SJSA1 (cell line): Measurements from ENCODE around the gene AKT1S1.

DNA sequence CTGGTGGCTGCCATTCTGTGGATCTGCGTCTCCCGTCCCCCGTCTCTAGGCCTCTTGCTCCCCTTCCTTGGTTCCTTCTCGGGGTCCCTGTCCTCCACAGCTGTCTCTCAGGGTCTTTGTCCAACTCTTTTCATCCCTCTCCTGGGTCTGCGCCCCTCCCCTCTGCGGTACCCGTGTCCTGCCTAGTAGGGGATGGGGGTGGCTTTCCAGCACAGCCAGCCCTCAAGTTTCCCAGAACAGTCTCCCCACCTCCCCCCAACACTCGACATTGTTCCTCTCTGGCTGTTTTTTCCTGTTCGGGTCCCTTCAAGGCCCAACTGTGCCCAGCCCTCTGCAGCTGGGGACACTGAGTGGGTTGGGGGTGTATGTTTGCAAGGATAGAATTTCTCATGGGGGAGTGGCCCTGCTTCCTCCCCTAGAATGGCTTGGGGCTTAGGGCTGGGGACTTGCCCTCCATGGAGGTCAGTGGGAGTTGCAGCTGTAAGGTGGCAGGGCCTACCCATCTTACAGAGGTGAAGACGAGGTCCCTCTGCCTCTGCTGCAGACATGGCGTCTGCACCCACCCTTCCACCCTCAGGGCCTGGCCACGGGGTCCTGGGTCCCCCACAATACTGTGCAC lies 739 bp upstream of the ADM5 start:
- RAMPAGE, long total RNA, result no peak

- RAMPAGE, long total RNA, result no peak
Observed at GRCh38 chr19:49779787-49780590, 13.2 kb downstream of the AP2A1 start.

- RAMPAGE, long total RNA, result no peak
Observed at GRCh38 chr19:49790601-49791420, 22.3 kb downstream of the FUZ start.

GRCh38 chr19:49809822-49810121 lies 3.3 kb downstream of the FUZ start:
- RAMPAGE, long total RNA, result no peak

- RAMPAGE, long total RNA, result no peak
Observed at GRCh38 chr19:49854243-49854860, 13.0 kb downstream of the PNKP start.

- RAMPAGE, long total RNA, result no peak
Observed at GRCh38 chr19:49877222-49877584, at the start of gene AKT1S1. Gene AKT1S1 (minus strand): TSS chr19:49877355.

DNA sequence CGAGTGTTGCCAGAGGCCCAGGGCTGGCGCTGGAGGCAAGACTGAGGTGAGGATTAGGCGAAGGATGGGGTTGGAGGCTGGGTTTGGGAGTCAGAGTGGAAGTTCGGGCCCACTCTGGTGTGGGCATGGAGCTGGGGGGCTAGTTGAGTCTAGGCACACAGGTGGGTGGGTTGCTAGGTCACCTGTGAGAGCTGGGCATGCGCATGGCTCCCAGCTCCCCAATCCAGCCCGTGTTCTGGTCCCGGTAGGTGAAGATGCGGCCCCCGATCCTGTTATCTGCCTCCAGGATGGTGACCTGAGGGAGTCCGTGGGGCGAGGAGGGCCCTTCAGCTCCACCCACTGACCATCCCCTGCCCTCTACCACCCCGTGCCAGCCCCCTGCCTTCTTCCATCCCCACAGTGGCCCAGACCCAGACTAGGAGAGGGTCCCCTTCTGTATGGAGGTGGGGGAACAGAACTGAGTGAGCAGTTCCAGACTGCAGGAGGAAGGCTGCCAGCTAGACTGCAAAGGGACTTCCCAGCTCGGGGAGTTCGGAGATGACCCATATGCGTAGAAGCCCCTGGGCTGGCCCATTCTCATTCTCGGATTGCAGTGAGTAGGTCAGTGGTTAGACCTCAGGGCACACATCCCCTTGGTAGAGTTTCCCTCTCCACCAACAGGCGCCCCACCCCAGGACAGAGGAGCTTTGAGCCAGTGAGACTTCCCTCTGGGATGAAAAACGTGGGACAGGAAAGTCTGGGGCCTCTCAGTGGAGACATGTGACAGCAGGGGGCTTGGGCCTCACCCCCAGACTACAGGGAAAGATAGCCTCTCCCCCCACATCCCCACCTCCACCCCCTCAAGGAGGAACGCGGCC lies 1.6 kb downstream of the IL4I1 start:
- RAMPAGE, long total RNA, result no peak

- RAMPAGE, long total RNA, result no peak
Observed at GRCh38 chr19:49954016-49954772, 6.8 kb downstream of the SIGLEC11 start.

DNA sequence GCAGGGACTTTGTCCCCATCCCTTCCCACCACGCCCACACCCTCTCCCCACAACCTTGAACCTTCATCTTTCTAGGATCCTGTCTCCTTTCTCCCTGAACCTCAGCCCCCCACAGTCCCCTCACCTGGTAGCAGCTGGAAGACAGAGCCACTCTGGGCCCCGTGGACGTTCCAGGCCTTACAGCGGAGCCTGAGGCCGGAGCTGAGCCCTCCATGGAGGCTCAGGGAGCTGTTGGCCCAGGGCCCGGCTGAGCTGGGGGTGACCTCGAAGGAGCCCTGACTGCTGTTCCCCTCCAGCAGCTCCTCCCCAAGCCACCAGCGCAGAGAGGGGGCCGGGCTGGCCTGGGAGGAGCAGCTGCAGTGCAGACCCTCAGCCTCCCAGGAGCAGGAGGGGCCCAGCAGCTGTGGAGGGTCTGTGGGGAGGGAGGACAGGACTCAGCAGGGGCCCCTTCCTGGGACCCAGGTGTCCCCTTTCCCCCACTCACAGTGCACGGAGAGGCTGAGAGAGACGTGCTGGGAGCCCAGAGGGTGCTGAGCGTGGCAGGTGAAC lies 2.7 kb downstream of the SIGLEC11 start:
- RAMPAGE, long total RNA, result no peak

GRCh38 chr19:50137045-50137573 lies 26.0 kb downstream of the IZUMO2 start:
- RAMPAGE, long total RNA, result no peak

GRCh38 chr19:50172894-50173686 lies 10.0 kb upstream of the IZUMO2 start:
- RAMPAGE, long total RNA, result no peak

- RAMPAGE, long total RNA, result no peak
Observed at GRCh38 chr19:50198723-50199010, 4.8 kb upstream of the MYH14 start.

DNA sequence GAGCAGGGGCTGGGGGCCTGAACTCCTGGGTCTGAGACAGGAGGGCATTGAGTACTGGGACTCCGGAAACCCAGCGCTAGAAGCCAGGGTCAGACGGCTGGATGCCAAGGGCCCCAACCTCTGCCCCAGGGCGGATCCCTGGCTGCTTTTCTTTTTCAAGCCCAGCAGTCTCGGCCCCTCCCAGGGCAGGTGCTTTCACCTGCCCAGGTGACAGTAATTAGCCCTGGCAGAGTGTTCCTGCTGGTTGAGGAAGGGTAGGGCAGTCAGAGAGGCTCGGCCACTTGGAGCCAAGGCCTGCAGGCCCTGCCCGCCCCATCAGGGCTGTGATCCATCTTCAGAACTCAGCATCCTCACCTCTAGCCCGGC lies 2.4 kb downstream of the MYH14 start:
- RAMPAGE, long total RNA, result no peak

DNA sequence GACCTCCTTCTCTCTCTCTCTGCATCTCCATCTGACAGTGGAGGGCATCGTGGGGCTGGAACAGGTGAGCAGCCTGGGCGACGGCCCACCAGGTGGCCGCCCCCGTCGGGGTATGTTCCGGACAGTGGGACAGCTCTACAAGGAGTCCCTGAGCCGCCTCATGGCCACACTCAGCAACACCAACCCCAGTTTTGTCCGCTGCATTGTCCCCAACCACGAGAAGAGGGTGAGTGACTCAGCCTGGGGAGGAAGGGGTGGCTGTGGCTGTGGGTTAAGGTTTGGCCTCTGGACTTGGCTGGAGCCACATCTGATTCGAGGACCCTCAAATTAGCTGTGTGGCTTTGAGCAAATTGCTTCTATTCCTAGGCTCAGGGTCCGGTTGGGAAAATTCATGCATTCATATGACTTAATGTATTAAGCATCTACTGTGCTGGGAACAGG lies 53.9 kb downstream of the MYH14 start:
- RAMPAGE, long total RNA, result no peak

DNA sequence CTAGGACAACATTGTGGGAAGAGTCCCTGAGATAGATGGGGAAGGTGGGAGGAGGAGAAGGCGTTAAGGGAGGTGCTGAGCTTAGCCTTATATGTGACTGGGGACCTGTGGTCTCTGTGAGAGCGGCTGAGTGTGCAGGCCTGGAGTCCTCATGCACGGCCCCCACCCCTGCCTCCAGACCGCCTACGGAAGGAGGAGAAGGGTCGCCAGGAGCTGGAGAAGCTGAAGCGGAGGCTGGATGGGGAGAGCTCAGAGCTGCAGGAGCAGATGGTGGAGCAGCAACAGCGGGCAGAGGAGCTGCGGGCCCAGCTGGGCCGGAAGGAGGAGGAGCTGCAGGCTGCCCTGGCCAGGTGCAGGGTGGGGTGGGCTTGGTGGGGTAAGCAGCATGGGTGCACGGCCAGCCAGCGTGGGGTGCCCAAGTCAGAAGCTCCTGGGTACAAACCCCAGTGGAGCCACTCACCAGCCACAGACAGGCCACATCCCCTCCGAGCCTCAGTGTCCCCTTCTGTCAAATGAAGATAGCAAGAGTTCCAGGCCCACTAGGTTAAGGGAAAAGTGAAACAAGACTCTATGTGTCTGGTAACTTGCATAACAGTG lies 56.7 kb downstream of the KCNC3 start:
- RAMPAGE, long total RNA, result no peak

GRCh38 chr19:50322101-50323106 lies 6.8 kb downstream of the KCNC3 start:
- RAMPAGE, long total RNA, result no peak

DNA sequence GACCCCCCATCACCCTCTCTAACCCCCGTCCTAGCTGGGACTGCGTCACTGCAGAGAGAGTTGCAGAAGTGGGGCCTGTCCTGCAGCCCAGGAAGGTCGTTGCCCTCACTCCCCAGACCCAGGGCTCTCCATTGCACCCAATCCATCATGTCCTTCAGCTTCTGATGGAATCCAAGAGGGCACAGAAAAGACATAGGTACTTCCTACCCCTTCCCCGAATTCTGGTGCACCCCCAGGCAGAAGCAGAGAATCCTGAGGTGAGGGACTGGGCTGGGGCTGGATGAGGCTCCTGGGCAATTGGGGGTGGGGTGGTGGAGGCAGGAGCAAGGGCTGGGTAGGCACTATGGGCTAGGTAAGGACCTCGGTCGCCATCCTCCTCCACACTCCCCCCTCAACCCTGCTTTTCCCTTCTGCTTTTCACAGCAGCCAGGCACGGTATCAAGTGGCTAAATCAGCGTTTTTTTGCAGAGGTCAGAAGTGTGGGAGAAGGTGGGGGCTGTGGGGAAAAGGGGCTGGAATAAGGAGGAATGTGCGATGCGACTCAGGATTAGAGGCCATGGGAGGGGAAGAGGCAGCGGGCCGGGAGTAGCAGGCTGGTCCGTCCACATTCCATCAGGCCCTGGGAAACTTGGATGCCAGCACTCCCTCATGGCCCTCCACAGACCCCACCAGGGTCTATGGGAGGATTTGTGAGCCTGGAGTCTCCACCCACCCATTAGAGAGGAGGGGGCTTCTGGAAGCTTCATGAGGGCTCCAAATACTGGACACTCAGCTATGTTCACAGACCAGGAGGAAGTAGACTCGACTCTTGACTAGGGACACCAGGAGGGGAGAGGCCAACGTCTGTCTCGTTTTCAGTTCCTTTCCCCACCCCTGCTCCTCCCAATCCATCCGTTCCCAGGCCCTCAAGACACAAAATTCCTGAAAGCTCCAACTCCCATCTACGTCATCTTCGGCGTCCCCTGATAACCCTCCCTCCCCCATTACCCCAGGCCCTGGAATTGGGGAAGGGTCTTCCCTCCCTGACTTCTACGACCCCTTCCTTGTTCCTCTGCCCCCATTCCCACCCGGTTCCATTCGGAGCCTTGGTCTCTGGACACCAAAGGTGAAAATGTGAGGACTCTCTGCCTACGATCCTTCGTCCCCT lies 3.1 kb upstream of the KCNC3 start:
- RAMPAGE, long total RNA, result no peak

DNA sequence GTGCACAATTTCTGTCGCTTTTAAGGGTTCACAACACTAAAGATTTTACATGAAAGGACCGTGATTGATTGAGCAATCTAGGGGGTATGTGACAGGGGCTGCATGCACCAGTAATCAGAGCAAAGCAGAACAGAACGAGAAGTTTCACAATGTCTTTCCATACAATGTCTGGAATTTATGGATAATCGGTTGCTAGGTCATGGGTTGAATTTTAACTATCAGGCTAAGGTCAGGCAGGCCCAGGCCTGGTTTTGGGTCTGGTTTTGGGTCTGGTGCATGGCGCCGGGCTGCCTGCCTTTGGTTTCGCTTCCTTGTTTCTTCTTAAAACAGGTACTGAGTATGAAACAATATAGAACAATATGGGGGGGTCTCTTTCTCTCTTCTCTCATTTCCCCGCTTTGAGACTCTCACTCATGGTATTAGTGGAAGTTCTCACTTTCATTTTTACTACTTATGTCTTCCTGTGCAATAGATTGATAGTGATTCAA lies 18.0 kb upstream of the KCNC3 start:
- RAMPAGE, long total RNA, result no peak

GRCh38 chr19:50465776-50466881 lies 10.2 kb upstream of the EMC10 start:
- RAMPAGE, long total RNA, result no peak

- RAMPAGE, long total RNA, result no peak
Observed at GRCh38 chr19:50607695-50608612, 31.7 kb downstream of the SYT3 start.